GM12892 (cell line): ENCODE measurements around a stretch of chr10.

DNA sequence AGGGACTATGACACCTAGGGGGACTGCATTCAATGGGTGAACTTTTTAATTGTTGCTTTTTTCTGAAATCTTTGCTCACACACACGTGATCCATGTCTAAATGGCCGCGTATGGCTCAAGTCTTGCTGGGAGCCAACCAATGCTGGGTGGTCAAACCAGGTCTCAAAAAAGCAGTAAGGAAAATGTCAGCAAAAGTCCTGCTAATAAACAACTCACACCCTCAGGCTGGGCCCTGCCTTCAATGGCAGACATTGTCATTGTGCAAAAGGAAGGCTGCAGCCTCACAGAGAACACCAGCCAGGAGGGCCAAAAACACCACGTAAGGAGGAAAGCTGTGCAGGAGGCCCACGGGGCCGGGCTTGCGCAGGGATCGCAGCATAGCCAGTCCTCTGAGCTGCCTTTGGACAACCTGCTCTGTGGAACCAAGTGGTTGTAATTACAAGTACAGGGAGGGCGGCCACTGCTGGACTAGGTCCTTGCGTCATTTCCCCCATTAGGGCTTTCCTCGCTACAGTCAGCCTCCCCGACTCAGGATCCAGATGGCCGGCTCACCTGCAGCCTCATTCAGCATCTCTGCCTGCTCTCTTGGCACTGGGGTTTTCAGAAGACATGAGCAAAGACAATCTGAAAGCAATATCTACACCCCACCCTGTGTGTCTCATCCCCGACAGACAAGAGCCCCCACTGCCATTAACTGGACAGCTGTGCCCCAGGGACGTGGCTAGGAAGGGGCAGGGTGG lies 66.9 kb downstream of the FAM53B start:
- RRBS: no CpG with 5 or more reads among the region's 15 CpGs

GRCh38 chr10:124678079-124678430 lies 66.1 kb downstream of the FAM53B start:
- RRBS: no CpG with 5 or more reads among the region's 4 CpGs

GRCh38 chr10:124734610-124735427 lies 9.4 kb downstream of the FAM53B start:
- RRBS: 35% methylated on average over 6 of the region's 17 CpGs

DNA sequence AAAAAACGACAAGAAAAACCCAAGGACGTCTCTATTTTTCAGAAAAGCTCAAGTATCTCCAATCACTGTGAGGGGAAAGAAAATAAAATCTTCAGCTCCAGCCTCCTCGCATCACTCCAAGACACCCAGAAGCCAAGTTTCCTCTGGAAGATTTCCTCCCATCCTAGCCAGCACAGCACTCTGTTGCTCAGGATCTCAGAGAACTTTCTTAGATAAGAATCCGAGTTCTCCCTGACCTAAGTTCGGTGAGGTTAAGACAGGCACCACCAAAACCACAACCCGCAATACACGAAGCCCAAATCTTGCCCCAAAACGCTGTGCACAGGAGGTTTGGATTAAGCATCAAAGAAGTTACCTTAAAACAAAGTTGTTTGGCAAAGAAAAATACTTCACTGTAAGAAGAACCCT lies 4.2 kb downstream of the FAM53B start:
- RRBS: no CpG with 5 or more reads among the region's 8 CpGs

DNA sequence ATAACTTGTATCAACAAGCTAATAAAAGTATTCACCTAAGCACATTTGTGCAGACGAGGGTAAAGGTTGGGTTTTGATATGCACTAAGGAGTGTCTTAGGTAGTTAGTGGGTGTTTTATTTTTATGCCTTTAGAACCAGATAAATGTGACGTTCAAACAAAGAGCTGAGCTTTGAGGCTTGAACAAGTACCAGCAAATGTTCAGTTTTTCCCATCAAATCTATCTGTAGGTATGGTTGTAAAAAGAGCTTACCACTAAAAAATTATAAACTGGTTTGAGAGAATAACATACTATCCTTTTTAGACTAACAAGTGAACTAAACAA lies 3.0 kb upstream of the FAM53B start:
- RRBS: no CpG with 5 or more reads among the region's 2 CpGs

DNA sequence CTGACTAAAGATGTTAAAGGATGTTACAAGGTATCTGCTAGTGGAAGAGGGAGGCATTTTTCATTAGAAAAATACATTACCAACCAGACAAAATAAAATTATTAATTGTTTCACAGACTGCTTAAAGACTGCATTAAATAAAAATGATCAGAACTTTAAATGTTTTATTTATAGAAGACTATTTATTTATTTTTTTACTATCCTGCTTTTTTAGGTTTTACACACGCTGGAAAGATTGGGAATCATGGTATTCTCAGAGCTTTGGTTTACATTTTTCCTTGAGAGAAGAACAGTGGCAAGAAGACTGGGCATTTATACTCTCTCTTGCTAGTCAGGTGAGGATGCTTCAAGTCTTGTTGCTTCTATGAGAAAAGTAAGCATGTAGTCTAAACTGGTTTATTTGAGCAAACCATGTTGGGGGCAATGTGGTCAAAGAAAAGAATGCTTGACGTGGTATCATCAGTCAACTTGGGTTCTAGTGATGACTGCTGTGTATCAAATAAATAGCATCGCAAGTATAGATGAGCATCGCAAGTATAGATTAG lies 39.6 kb downstream of the ZRANB1 start:
- RRBS: no CpG with 5 or more reads among the region's 4 CpGs

DNA sequence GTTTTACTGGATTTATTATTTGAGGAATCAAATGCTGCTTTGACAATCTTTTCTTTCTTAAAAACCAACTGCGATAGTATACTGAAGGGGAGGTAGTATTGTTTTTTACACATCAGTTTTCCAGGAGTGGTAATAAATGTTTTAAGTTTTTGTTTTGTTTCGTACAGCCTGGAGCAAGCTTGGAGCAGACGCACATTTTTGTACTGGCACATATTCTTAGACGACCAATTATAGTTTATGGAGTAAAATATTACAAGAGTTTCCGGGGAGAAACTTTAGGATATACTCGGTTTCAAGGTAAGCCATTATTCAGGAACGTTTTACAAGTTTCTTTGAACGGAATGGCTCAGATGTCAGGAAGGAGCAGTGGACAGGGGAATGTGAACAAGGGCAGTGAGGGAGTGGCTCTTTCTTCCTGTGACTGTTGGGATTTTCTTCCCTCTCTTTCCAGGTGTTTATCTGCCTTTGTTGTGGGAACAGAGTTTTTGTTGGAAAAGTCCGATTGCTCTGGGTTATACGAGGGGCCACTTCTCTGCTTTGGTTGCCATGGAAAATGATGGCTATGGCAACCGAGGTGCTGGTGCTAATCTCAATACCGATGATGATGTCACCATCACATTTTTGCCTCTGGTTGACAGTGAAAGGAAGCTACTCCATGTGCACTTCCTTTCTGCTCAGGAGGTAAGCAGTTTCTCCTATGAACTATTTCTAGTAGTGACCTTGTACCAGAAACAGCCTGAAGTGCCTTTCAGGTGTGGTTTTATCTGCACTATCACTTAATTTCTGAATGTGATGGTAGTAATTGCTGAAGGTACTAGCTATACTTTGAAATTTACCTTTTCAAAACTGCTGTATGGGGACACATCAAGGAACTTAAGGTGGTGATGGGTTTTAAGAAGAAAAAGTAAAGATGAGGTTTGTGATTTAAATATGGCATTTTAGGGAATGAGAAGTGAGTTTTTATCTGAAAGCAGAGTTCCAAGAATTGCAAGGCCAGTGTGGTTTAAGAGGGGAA lies 41.4 kb downstream of the ZRANB1 start:
- RRBS: no CpG with 5 or more reads among the region's 12 CpGs

GRCh38 chr10:125120883-125121495 lies 93.1 kb upstream of the CTBP2 start:
- RRBS: no CpG with 5 or more reads among the region's 9 CpGs

DNA sequence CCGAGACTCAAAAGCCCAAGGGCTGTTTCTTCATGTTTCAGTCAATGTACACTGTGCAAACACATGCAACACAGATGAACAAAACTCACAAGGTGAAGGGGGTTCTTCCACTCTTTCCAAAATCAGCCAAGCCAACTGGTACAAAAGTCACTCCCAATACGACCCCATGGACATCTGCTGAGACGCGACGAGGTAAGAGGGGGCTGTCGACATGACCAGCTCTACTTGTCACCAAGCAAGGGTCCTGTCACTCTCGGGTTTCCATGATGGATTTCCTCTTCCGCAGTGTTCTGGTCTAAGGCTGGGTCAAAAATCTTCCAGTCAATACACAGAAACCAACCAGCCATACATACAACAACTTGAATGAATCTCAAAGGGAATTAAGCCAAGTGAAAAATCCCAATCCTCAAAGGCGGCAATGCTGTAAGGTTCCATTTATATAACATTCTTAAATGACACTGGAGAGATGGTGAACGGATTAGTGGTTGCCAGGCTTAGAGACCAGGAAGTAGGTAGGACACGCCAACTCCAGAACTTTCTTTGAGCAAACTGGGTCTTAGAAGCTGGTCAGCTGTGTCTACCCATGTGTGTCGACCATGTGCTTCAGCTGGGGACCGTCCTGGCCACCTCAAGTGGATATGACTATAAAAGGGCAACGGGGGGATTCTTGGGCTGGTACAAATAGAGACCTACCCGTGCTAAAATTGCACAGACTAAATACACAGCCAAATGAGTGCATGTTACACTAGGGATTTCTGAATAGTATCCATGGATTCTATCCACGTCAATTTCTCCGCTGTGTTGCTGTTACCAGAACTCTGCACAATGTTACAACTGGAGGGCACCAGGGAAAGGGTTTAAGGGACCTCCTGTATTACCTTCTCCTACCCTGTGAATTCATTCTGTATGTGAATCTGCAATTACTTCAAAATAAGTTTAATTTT lies 95.0 kb upstream of the CTBP2 start:
- RRBS: no CpG with 5 or more reads among the region's 17 CpGs

- RRBS: no CpG with 5 or more reads among the region's 13 CpGs
Measured at GRCh38 chr10:125129256-125130106, 101.6 kb upstream of the CTBP2 start.

DNA sequence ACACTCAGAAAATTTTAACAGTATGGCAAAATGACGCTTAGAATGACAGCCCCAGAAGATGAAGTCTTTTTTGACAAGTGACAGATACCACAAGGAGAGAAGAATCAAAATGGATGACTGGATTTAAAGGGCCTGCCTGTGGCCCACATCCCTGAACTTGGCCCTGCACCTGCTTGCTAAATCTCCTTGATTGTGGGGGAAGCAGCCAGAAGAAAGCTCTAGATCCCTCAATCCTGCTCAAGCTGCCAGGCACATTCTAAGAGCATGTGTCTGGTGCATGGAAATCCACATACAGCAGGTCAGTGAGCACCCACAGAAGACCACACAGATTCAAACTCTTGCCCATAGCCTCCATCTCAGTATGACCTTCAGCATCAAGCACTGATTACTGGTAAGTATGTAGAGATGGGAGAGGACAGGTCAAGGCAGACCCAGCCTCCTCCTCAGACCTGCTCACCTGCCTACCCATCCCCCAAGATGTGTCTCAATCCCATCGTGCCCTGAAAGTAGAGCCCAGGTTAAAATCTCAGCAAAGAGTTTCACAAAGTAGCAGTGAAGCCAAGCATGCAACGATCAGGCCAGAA lies 105.1 kb upstream of the CTBP2 start:
- RRBS: no CpG with 5 or more reads among the region's 3 CpGs

- RRBS: 14% methylated on average over 10 of the region's 80 CpGs
Measured at GRCh38 chr10:125160077-125160783, 132.4 kb upstream of the CTBP2 start.

DNA sequence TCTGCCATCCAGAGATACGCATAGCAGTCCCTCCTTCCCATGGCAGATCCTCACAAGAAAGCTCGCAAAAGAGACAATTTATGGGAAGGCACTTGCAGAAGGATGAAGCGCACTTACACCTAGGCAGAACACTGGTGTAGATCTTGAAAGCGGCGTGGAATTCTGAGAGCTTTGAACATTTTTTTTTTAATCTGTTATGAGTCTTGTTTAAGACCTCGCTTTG lies 22.4 kb downstream of the TEX36 start:
- RRBS: no CpG with 5 or more reads among the region's 6 CpGs

- RRBS: no CpG with 5 or more reads among the region's 3 CpGs
Measured at GRCh38 chr10:125662008-125662461, 20.9 kb downstream of the TEX36 start.

GRCh38 chr10:126523214-126523438 lies 134.8 kb upstream of the ADAM12 start:
- RRBS: no CpG with 5 or more reads among the region's 3 CpGs

DNA sequence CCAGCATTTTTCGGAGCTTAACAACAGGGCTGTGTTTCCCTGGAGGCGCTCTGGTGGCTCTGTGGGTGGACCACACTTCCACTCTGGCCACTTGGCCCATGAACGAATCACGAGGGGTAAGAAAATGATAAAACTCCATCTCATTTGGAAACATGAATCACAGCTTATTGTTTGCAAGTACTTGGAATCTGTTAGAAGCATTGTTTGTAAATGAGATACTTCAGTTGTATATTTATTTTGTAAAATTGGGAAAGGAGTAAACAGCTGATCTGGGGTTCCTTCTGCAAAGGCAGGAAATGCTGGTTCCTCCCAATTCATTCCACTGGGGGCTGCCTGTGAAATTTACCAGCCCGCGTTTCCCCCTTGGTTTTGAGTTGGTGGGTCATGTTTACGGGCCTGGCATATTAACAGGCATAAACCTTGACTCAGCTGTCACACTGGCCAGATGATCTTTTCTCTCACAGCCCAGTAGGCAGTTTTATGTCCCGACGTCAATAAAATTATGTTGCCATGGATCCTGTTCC lies 3.2 kb downstream of the DOCK1 start:
- RRBS: no CpG with 5 or more reads among the region's 9 CpGs

GRCh38 chr10:126921842-126922500 lies 16.7 kb downstream of the DOCK1 start:
- RRBS: no CpG with 5 or more reads among the region's 5 CpGs

DNA sequence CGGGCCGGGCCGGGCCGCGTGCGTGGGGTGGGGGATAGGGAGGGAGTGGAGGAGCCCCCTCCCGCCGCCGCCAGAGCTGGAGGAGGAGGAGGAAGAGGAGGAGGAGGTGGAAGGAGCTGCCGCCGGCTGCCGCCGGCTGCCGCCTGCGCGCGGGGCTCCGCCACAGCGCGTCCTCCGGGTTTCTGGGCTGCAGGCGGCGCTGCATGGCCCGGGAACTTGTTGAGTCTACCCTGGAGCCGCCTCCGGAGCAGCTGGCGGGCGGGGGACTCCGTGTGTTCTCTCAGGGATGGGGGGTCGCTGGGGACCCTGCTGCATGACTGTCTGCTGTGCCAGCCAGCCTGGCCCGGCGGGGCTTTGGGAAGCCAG lies 225 bp upstream of the INSYN2A start:
- RRBS: 40% methylated on average over 10 of the region's 32 CpGs

DNA sequence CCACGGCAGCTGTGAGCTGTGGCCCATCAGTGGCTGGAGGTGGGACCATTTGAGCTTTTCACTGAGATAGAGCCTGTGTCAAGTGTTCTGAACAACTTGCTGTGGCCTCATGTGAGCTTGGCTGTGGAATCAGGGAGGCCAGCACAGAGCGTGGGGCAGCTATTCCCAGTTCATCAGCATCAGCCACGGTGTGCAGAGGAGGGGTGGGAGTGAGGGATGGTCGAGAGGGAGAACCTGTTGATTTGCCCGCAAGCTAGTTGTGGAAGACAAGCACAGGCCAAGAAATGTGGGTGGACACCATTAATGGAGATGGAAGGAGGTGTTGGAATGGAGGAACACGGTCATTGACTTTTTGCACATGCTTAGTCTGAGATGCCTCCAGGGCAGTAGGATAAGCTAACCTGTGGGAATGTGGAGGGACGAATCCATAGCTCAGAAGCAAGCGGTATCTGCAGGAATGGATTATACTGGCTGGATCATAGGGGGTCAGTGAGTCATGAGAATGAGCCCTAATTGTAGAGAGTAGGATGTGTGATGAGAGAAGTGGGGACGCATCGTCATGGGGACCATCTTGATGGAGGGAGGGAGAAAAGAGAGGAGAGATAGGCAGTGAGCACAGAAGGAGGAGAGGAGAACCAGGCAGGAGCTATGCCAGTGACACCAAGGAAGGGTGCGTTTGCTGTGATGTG lies 100.6 kb upstream of the INSYN2A start:
- RRBS: no CpG with 5 or more reads among the region's 11 CpGs

DNA sequence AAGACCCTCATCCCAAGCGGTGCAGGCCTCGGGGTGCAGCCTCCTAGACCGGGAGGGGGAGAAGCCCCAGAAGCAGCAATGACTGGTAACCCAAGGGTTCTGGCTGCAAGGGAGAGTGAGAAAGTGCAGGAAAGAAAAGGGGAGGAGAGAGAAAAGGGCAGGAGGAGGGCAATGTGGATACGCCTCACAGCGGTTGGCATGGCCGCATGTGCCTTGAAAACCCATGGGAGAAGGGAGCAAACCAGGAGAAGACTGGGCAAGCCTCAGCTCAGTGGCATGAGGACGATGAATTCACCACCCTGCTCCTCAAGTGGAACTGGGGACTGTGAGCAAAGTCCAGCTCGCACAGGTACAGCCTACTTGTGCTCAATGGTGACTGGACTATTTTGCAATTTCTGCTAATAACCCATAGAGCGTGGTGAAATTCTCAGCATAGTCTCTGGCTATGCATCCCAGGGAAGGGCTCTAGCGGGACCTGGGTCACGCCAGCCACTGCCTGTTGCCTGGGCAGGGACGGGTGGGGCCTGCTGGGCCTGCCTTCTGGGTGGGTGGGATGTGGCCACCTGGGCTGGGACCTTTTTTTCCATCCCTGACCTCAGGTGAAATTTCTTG lies 6.2 kb downstream of the CLRN3 start:
- RRBS: no CpG with 5 or more reads among the region's 12 CpGs